Mammary microvascular endothelial cell (primary cell): ENCODE measurements around a stretch of chr17.

DNA sequence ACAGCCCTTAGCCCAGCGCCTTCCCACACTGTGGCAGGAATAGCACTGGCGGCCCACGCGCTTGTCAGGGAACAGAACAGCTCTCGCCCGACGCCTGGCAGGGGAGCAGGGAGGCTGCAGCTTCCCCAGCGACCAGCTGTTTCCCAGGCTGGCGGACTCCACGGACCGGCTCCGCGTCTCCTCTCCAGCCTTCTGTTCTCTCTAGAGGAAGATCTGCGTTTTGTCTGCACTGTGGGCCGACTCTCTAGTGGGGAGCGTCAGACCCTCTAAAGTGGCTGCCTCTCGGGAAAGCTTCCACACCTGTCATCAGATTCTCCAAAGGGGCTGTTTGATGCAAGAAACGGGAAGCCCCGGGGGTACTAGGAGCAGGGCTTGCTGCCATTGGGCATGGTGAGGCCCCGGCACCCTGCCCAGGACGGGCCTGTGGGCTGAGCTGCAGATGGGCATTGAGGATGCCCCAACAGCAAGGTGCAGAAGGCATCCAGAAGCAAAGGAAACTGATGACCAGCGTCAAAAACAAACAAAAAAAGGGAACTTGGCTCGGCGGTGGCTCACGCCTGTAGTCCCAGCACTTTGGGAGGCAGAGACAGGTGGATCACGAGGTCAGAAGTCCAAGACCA is 1.4 kb upstream of the LIMD2 start:
- RAMPAGE, long total RNA: no peak

DNA sequence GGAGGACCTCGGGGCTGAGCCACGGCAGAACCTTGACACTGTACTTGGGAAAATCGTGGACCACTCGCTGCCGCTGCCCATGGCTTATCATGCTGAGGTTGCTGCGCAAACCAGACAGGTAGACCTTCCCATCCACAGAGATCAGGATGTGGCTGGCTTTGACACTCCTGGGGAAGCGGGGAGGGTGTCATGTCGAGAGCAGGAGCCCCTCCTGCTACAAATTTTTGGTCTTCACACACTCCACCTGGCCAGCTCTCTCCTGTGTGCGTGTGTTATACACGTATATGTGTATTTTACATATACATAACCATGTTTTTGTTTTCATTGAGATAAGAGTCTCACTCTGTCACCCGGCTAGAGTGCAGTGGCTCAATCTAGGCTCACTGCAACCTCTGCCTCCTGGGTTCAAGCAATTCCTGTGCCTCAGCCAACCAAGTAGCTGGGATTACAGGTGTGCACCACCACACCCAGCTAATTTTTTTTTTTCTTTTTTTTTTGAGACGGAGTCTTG is 7.4 kb upstream of the LIMD2 start:
- RAMPAGE, long total RNA: no peak

DNA sequence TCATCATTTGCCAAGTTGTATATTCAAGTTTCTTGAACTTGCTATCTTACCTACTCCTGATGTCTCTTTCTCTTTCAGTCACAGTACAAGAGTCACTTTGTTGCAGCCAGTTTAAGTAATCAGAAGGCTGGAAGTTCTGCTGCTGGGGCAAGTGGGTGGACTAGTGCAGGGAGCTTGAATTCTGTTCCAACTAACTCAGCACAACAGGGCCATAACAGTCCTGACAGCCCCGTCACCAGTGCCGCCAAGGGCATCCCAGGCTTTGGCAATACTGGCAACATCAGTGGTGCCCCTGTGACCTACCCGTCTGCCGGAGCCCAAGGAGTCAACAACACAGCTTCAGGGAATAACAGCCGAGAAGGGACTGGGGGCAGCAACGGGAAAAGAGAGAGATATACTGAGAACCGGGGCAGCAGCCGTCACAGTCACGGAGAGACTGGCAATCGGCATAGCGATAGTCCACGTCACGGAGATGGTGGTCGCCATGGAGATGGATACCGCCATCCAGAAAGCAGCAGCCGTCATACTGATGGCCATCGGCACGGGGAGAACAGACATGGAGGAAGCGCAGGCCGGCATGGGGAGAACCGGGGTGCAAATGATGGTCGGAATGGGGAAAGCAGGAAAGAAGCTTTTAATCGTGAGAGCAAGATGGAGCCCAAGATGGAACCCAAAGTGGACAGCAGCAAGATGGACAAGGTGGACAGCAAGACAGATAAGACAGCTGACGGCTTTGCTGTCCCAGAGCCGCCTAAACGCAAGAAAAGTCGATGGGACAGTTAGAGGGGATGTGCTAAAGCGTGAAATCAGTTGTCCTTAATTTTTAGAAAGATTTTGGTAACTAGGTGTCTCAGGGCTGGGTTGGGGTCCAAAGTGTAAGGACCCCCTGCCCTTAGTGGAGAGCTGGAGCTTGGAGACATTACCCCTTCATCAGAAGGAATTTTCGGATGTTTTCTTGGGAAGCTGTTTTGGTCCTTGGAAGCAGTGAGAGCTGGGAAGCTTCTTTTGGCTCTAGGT is 9.3 kb upstream of the PSMC5 start:
- RAMPAGE, long total RNA: no peak

DNA sequence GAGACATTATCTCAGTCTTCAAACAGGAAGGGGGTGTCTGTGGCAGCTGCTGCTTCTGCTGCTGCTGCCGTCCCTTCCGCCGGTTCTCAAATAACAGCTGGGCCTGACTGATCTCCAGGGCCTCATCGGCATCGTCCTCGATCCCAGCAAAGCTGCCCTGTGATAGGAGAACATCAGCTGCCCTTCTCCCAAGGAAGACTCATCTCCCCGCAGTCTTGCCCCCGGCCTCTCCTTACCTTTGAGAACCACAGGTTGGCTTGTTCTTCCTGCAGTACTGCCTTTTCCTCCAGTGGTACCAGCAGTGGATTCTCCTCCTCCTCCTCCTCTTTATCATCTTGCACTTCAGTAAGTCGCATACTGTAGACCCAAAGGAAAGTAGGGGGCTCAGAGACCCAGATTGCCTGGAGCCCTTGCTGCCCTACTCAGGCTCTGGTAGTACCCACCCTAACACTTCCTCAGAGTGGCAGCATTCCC is 5.7 kb upstream of the PSMC5 start:
- RAMPAGE, long total RNA: no peak

GRCh38 chr17:63823609-63824525 is 3.4 kb upstream of the PSMC5 start:
- RAMPAGE, long total RNA: no peak

DNA sequence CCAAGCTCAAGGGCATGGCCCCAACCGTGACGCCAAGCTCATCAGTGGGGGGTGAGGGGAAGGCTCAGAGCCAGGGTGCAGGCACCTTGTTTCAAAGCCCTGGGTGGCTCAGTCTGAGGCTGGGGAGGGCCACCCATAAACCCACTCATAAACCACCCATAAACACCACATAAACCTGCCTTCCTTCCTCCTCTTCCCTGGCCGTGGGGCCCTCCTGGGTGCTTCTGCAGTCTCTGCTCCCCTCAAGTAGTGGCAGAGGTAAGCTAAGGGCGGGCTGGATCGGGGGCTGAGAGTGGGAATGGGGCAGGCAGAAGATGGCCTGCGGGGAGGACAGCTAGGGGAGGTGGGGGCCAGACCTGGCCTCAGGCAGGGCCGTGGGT is 14.4 kb upstream of the CD79B start:
- RAMPAGE, long total RNA: no peak

GRCh38 chr17:63969081-63969654 is 3.5 kb downstream of the SCN4A start:
- RAMPAGE, long total RNA: no peak

- RAMPAGE, long total RNA: no peak
These were observed 1.8 kb upstream of the SCN4A start for GRCh38 chr17:63974408-63975091.

DNA sequence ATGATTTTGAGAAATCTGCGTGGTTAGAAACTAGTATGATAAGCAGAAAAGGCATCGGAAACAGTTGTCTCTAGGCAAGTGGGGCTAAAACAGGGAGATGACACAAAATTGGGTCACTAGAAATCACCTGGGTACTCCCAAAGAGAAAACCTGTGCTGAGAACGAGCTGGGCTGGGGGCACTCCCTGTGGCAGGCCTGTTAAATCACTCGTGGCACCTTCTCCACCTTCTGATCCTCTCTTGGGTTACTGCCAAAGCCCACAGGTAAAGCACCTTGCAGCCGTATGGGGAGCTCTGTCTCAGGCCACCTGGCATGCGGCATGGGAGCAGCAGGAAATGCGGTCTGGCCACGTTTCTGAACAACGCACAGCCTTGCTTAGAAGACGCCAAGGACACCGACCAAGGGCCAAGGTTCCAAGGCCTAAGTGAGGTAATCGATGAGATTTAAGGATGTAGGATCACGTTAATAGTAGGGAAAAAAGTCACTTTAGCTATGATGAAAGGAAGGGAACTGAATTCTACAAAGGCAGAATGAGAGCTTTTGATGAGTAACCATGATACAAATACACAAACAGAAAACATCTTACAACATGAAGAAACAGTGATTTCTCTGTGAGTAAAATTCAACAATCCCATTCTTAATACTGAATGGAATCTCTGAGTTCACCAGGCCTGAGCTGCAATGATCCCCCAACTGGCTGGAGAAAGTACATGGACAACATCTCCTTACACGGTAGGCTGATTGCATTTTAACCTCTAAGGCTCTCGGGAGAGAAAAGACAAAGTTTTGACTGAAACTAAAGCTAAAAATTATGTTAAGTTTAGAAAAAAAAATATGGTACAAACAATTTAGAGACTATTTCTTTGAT is 21.7 kb upstream of the ICAM2 start:
- RAMPAGE, long total RNA: no peak

DNA sequence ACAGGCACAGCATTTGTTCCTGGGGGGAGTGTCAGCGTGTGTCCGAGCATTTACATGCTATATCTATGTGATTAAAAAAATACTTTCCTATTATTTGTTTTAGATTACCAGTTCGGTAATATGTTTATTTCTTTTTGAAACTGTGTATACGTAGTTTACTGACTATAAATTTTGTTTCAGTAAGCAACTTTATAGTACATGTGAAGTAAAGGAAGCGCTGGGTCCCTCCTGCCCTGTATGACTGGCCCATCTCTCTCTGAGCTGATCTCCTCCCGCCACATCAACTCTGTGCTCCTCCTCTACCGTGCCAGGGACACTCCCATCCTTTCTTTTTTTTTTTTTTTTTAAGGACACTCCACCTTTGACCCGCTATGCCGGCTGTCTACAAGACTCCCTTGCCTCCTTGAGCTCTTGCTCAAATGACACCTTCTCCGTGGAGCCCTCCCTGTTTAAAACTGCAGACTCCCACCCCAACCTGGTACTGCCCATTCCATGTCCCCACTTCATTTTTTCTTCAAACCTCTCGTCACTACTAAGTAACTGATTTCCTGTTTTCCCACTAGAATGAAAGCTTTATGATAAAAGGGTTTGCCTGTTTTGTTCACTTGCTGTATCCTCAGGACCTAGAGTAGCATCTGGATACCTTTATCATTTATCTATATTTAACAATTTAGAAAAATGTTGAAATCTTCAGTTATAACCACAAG is 35.5 kb downstream of the ERN1 start:
- RAMPAGE, long total RNA: no peak

DNA sequence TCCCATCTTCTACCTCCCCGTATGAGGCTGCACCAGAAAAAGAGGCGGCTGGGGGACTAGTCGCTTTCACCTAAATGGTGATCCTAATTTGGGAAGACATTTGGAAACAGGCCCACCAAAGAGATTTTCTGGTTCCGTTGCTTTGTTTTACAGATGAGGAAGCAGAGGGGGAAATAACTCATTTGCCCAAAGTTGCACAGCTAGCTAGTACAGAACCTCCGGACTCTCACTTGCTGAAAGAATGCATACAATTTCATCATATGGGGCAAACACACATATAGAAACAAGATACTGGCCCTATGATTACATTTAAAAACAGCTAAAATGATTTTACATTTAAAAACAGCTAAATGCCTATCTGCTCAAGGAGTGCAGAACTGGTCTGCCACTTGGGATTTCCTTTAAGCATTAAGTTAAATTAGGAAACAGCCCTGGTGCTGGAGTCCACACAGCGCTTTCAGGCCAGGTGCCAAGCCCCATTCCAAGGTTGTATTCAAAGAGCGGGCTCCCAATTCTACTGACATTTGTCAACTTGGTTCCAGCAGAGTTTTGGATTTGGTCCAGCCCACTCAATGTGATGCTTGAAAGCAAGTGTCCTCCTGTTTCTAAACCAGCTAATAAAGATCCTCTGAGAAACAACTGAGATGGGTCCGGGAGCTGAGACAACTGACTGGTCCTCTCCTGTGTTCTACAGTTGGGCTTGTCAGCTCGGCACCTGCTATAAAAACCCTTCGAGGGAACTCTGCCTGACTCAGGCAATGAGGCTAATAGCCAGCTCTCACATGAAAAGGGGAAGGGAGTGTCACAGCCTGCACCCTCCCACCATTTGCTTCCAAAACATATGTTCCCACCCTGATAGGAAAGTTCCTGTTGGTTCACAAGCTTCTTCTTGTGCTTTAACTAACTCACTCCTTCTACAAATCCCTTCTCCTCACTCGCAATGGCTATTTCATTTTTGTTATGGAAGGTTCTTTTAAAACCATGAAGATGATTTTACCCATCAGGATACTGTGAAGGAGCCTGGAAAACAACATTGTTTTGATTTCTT is 11.6 kb downstream of the ERN1 start:
- RAMPAGE, long total RNA: no peak

DNA sequence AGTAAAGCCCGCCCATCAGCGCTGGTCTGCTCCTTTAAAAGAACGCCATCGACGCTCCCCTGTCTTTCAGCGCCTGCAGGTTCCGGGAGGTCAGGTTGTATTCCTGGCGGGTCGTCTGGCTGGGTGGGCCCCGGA is 15.8 kb upstream of the ERN1 start:
- RAMPAGE, long total RNA: start-site peak on the plus strand centred at position 66 of the sequence, 8 bp wide, 55 and 37 reads in 2 replicates

DNA sequence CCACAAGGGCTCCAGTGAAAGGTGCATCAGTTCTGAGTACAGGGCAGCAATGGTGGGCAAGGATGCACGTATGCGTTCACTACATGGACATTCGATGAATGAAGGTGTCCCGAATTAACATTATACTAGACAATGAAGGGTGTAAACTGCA is 17.0 kb upstream of the ERN1 start:
- RAMPAGE, long total RNA: no peak

DNA sequence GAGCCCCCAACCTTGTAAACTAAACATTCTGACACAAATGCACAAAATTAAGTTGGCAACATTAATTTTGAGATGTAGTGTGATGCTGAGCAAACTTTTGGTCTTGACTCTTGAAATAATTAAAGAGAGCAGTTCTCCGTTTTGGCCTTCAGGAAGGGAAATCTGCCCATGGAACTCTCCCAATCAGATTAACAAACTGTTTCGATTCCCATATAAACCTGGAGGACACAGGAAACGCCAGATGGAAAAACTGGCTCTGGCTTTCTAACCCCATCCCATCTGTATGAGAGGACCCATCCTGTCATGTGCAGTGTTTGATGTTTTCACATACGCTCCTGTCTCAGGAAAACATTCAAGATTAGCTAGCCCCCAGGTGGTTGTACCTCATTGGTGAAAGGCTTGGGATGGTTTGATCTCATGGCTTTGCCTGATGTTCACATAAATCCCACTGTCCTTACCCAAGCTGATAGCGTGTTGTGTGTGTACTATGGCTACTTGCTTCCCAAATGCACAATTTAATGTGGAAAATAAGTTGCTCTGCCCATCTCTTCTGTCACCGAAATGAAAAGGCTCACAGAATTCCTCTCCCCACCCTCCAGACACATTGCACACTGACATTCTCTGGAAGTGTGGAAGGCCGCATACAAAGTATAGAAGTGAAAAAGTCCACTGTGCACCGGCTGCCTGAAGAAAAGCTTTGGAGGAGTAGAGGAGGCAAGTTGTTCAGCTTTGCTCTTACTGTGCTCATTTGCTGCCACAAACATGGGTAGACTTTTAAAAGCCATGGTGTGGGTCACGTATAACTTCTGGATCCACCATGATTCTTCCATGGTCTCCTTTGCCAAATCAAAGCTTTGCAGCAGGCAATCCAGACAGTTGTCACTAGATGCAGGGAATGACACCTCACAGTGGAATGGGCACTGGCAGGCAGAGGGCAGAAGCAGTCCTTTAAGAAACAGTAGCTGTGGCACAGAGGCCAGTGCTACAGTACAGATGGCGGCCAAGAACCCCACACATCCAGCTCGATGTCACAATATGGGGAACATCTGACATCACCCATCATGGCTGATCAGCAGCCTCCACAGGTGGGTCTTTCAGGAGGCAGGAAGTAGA is 18.3 kb upstream of the ERN1 start:
- RAMPAGE, long total RNA: no peak

DNA sequence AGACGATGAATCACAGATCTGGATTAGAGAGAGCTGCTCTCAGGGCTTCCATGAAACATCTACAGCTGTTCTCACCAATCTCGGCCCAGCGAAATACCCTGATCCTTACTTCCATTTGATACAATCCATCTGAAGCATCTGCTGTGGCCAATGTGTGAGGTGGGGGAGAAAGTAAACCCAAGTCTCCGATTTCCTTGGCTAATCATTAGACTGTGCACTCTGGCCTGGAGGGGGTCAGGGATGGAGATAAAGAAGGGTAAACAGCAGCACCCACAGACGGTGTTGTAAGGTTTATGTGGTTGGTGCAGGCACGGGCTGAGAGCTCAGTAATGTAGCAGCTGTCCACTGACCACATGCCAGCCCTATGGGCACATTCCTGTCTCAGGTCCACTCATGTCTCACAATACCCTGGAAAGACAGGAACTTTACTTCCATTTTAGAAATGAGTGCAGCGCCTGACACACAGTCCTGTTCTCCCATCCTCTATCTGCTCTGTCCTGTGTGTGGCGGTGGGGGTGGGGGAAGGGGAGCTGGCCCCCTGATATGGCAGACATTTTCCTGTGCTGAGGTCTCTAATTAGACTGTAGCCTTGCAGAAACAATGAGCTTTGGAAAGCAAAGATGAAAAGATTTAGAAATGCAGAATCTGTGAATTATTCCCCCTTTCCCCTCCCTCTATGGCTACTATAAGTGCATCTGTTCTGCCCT is 48.3 kb upstream of the ERN1 start:
- RAMPAGE, long total RNA: no peak

GRCh38 chr17:64240656-64241441 is 22.2 kb downstream of the TEX2 start:
- RAMPAGE, long total RNA: no peak

DNA sequence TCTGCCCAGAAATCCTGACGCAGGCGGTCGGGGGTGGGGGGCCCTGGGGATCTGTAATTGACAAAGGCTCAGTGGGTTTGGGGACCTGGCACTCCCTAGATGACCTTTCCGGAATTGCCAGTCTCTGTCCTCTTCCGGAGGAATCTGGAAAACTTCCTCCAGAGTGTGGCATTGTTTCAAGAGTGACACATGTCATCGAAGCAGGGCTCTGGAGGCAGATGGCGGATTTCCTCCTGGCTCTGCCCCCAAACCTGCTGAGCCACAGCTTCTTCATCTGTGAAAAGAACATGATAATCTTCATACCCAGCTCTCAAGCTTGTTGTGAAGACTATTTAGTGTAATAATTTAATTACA is 19.6 kb upstream of the TEX2 start:
- RAMPAGE, long total RNA: no peak

DNA sequence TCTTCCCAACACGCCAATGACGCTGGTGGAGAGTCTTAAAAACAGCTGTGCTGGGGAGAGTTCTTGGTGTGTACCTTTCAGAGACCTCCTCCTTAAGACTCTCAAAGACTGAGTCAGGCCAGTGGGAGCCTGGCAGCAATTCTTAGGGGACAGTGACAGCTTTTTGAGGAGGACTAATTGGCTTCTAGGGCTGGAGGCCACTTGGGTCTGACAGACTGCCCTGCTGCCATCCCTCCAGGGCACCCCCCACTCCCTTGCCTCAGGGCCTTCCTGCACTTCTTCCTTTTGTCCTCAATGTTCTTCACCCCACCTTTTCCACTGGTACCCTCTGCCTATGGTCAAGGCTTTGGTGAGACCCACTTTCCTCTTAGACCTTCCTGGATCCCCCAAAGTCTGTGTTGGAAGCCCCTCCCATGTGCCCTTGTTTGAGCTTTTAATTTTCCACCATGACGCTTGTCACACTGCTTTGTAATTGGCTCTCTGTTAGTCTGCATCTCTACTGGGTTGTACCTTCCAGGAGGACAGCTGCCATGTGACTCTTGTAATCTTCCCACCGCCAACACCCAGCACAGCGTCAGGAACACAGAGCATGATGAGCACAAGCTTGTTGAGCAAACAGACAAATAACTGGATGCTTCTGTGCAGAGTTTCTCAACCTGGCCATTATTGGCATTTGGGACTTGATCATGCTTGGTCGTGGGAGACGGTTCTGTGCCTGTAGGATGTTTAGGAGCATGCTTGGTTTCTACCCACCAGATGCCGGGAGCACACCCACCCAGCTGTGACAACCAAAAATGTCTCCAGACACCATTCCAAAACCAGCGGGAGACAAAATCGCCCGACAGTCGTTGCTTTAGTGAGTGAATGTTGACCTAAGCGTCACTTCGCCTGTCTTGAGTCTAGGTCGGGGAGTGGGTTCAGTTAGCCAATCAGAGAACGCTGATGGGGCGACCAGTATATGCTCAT is 57.4 kb upstream of the TEX2 start:
- RAMPAGE, long total RNA: no peak

GRCh38 chr17:64340653-64341028 is 50.0 kb downstream of the PECAM1 start:
- RAMPAGE, long total RNA: no peak

DNA sequence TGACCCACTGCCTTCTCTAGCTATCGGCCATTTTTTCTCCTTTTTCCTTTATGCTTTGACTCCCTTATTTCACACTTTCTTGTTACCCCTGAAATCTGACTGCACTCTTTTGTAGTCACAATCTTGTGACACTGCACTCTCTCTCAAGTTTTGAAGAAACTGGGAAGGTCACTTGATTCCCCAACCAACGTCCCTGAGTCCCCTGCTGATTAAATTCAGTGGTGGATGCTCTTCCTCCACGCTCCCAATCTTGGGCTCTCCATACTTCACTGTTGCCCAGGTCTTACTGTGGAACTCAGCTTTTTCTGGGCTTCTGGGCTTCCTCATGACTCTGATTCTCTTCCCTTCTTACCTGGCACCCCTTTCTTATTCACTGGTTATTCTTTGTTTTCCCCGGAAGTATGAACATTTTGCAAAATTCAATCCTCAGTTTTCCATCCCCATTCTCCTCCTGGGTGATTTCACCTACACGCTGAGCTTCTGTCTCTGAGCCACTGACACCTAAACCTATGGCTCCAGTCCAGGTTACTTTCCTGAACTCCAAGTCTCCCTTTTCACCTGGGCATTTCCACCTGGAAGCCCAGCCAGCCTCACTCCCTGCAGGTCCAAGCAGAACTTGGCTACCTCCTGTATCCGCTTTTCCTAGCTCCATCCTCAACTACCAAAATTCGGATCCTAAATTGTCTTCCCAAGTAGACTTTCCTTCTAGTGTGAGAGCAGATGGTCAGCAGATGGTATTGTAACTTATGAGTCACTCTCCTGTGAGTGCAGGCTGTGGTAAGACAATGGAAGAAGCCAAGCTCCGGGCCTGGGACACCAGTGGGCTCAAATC is 33.6 kb downstream of the PECAM1 start:
- RAMPAGE, long total RNA: no peak